ENCODE results near the genes SLC10A6, C4orf36, AFF1 and SPP1.

DNA sequence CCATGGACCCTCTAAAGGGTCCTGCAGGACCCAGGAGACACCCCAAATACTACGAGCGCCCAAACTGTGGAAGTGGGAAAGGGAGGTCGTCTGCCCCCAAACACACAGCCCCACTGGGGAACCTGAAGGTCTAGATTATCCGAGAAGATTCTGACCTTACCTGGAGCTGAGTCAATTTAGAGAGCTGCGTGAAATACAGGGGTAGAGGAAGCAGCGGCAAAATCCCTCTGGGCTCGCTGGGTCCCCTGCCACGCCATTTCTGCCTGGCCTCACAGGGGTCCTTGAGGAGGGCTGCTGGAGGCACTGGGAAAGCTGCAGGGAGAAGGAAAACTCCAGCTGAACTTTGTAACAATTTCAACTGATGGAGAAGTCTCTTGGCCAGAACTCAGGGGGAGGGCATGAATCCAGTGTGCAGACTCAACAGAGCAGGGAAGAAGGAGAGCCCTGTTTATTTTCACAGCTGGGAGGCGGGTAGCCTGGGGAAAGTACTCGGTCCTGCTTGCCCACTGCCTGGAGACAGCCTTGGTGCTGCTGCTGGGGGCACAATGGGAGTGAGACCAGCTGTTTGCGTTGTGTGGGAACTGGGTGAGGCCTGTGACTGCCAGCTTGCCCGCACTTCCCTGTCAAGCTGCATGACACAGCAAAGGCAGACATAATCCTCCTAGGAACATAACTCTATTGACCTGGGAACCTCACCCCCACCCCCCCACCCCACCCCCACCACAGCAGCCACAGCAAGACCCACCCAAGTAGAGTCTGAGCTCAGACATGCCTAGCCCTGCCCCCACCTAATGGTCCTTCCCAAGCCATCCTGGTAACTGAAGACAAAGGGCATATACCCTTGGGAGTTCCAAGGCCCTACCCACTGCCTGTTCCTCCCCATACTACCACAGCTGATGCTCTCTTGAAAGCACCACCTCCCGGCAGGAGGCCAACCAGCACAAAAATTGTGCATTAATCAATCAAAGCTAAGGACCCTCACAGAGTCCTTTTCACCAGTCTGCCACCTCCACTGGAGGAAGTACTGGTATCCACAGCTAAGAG is 93.3 kb upstream of the MAPK10 start:
- PRO-cap, 4 experiments, result peak in 1 of 4 experiments; most common plus-strand start position 420 of the sequence (in 1); most common minus-strand start position 261 of the sequence (in 1)
- RAMPAGE, long total RNA, 4 experiments, result start-site peak on the minus strand in 4 of 4 experiments, centred at positions 281 to 499 of the sequence, 37 to 204 reads per replicate

DNA sequence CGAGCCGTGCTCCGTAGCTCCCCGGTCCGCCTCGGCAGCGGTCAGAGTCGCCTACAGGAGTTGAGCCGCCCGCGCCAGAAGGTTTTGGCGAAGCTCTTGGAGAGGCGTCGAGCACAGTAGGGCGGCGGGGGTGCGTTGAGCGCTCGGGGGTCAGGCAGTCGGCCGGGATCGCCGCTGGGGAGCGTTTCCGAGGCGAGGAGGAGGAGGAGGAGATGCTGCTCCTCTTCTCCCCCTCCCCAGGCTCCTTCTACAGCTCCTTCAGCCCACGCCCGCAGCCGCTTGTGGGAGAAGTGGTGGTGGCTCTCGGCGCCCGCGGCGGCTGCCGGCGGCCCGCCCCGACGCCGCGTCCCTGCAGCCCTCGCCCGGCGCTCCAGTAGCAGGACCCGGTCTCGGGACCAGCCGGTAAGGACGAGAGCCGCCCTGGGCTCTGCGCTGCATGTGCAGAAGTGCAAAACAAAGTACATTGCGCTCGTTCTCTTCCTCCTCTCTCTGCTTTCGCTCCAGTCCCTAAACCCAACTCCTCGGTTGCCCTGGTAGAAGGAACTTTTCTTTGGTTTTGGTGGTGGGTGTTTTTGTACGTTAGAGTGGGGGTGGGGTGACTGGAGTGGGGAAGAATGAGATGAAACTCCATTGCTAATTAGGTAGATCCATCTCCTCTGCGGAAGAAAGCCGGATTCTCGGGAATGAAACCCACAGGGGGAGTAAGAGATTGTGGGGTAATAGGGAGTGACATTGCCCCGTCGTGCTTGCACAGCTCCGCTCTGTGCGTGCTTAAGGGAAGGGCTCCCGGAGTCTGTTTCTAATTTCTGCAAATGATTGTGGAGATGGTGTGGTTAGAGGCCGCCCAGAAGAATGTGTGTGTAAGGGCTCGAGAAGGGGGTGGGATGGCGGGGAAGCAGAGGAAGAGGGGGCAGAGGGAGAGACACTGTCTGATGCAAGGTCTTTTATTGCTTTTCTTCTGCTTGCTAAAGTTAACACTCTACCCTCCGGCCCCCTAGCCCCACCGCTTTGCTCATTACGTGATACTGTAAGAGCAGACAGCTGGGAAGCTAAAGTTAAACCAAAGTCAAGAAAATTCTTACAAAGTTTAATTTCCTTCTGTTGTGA is 626 bp downstream of the PTPN13 start:
- PRO-cap, 4 experiments, result peak in 3 of 4 experiments; most common plus-strand start position 898 of the sequence (in 3); most common minus-strand start position 799 of the sequence (in 3)
- RAMPAGE, long total RNA, 4 experiments, result no peak in any of the 4 experiments

DNA sequence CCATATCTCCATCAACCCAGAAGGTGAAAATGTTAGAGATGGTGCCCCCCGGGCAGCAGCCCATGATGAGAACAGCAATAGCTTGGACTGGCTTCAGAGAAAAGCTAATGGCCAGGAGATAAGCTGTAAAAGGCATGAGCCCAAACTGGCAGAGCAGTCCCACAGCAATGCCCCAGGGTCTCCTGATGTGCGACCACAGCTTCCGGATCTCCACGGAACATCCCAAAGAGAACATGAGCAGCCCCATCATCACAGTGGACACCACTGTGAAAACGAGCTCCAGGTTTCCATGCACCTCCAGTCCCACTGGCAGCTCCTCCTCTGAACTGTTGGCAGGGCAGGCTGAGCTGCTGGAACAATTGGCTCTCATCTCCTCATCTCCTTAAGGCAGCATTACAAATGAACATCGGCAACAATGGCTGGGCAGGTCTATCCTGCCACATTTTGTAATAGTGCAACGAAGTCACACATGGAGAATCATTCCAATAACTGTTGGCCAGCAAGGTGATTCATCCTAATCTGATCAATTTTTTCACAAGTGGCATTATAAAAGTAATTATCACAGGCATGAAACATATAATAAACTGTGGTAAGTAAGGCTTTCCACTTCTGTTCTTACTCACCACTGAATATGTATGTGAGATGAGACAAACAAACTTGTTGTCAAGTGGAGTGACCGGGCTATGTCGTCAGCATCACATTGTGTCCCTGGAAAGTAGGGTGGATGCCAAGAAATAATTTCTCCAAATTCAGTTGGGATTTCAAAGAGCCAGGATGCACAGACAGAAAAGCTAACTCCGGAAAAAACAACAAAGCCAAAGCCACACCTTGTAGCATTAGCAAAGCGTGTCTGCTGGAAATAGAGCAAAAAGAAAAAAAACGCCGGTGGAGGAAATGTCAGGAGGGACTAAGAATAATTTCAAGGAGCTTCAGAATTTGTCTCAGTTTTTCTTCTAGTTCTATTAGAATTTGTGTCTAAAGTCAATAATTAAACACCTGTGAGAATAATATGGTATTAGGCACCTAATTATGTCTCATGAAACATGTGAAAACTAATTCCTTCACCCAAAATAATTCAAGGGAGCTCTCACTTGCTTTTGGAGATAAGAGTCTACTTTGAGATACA is at the start of gene SLC10A6:
Gene SLC10A6, minus strand, starts transcription at position 639 of the 1,126 bp plus-strand sequence.
- PRO-cap, 4 experiments, result peak in 4 of 4 experiments; most common plus-strand start position 752 of the sequence (in 4); most common minus-strand start position 633 of the sequence (in 2)
- RAMPAGE, long total RNA, 4 experiments, result no peak in any of the 4 experiments

DNA sequence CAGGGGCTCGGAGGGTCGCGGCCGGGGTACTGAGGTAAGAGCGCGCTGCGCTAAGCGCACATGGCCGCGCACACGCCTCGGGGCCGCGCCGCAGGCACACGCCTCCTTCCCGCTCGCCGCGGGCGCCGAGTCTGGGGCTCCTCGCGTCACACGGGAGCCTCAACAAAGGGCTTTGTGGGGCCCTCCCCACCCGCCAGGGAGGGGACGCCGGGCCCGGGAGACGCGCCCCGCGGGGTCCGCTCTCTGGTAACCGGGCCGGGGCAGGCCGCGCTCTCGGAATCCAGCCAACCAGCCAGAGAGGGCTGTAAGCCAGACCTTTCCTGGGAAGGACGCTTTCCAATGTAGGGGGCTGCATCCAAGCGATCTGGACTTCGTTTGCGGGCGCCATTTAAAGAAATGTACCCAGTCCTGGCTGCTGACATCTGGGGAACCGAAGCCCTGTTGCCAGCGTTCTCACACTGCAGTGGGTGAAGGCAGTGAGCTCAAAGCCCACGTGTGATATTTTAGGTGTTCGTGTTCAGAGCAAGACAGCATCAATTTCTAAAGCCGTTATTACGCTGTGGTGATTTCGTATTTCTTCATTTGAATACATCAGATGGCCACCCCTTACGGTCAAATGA is at the start of gene C4orf36:
Gene C4orf36, minus strand, starts transcription at position 133 of the 620 bp plus-strand sequence.
- PRO-cap, 4 experiments, result peak in 4 of 4 experiments; most common plus-strand start position 193 of the sequence (in 1); most common minus-strand start position 133 of the sequence (in 4)
- RAMPAGE, long total RNA, 4 experiments, result start-site peak on the minus strand in 1 of 4 experiments, centred at position 63 of the sequence, 9 reads per replicate

DNA sequence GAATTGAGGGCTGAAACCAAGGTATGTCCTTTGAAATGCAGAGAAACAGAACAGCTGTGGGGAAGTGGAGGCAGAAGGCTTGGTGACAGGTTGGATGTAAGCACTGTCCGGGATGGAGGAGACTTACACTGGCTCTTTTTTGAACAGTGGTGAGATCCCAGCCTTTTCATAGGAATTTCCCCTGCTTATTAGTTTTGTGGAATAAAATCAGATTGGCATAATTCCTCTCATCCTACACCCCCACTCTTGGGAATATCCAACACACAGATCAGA is 18.8 kb upstream of the C4orf36 start:
- PRO-cap, 4 experiments, result no peak in any of the 4 experiments
- RAMPAGE, long total RNA, 4 experiments, result no peak in any of the 4 experiments

DNA sequence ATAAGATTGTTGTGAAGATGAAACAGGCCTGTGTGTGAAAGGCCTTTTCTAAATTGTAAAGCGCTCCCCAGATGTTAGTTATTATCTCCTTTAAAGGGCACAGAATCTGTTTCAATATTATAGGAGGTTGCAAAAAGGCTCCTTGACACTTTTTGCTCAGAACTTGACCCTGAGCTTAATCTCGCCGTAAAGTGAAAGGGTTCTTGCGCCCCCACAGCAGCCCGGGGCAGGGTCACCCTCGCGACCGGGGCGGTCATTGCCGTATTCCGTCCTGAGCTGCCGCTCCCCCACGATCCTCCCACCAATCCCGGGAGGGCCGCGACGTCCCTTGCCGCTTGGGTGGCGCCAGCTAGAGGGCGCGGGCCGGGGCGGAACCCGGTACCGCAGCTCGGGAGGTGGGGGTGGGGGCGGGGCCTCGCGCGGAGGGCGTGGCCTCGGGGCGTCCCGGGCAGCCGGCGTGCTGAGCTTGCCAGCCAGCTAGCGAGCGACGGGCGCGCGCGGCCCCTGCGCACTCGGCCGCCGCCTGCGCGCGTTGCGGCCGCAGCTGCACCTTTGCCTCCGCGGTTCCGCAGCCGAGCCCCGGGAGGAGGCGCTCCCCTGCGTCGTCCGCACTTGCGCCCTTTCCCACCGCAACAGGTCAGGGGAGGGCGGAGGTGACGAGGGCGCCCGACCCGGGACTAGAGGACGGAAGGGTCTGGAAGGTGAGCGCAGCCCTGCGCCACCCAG is at the start of gene AFF1:
Gene AFF1, plus strand, starts transcription at position 472 of the 726 bp plus-strand sequence.
- PRO-cap, 4 experiments, result peak in 4 of 4 experiments; most common plus-strand start position 476 of the sequence (in 4); most common minus-strand start position 258 of the sequence (in 3)
- RAMPAGE, long total RNA, 4 experiments, result start-site peak on the plus strand in 2 of 4 experiments, centred at positions 534 to 616 of the sequence, 173 to 258 reads per replicate; start-site peak on the minus strand in 3 of 4 experiments, centred at positions 231 to 281 of the sequence, 10 to 14 reads per replicate

DNA sequence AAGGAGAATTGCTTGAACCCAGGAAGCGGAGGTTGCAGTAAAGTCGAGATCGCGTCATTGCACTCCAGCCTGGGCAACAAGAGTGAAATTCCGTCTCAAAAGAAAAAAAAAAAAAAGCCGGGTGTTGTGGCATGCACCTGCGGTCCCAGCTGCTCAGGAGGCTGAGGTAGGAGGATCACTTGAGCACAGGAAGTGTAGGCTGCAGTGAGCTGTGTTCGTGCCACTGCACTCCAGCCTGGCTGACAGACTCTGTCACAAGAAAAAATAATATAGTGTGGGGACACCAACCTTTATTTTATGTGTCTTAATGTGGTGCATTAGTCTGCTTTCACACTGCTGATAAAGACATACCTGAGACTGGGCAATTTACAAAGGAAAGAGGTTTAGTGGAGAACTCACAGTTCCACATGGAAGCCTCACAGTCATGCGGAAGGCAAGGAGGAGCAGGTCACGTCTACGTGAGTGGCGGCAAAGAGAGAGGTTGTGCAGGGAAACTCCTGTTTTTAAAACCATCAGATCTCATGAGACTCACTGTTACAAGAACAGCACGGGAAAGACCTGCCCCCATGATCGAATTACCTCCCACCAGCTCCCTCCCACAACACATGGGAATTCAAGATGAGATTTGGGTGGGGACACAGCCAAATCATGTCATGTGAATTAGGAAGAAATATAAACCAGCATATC is 130.1 kb downstream of the AFF1 start:
- PRO-cap, 4 experiments, result no peak in any of the 4 experiments
- RAMPAGE, long total RNA, 4 experiments, result no peak in any of the 4 experiments

DNA sequence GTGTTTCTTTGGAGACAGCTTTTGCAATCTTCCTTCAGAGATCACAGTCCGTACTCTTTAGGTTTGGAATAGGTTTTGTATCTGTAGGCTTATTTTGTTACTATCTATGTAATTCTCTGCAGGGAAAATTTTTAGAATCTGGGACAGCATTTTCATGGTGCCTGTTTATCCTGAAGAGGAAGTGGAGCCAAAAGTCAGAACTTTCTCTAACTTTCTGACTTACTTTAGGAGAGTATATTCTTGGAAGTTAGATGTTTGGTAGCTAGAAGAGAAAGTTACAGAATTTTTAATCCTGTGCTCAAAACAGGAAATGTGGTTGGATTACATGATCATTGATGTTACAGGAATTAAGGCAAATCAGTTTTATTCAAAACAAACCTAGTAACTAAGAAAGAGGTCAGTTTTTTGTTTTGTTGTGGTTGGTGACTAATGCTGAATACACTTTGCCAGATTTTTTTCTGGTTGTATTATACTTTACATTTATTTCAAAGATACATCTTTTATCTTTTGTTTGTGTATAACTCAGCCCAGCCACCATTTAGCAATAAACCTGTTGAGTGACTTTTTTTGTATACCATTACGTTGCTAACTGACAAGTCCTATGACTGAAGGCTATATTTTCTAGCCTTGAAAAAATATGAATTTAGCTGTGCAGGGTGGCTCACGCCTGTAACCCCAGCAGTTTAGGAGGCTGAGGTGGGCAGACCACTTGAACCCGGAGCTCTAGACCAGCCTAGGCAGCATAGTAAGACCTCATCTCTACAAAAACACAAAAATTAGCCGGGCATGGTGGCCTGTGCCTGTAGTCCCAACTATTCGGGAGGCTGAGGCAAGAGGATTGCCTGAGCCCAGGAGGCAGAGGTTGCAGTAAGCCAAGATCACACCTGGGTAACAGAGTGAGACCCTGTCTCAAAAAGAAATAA is 116.7 kb downstream of the KLHL8 start:
- PRO-cap, 4 experiments, result no peak in any of the 4 experiments
- RAMPAGE, long total RNA, 4 experiments, result no peak in any of the 4 experiments

DNA sequence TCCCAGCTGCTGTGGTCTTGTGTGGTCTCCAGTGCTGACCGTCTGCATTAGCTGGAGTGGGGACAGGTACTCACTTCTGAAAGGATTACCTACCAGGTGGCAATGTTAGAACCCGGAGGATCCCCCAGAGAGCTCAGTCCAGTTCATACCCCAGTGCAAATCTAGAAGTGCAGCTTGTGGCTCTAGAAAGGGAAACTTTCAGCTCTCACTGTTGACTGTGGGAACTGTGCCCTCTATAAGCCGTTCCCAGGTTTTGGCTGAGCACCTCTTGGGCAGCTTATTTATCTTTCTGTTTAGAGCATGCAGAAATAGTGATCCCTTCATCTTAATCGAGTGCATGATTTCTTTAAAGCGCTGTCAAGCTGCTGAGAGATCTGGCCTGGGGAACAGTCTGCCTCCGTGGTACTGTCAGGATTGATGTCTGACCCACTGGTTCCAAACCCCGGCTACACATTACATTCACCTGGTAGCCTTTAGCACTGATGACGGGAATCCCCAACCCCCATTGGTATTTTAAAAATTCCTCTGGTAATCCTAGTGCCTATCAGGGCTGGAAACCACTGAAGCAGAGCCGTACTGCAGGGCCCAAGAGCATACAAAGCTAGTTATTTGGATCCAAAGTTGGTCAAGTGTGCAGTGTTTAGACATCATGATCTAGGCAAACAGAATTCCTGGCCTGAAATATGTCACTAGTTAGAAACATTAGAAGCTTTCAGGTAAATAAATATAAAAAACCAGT is 103.3 kb downstream of the KLHL8 start:
- PRO-cap, 4 experiments, result no peak in any of the 4 experiments
- RAMPAGE, long total RNA, 4 experiments, result no peak in any of the 4 experiments

GRCh38 chr4:87122182-87122655 is 98.2 kb downstream of the KLHL8 start:
- PRO-cap, 4 experiments, result no peak in any of the 4 experiments
- RAMPAGE, long total RNA, 4 experiments, result no peak in any of the 4 experiments

GRCh38 chr4:87151443-87151677 is 69.1 kb downstream of the KLHL8 start:
- PRO-cap, 4 experiments, result peak in 1 of 4 experiments; most common plus-strand start chr4:87151572 (in 1)
- RAMPAGE, long total RNA, 4 experiments, result no peak in any of the 4 experiments

- PRO-cap, 4 experiments, result no peak in any of the 4 experiments
- RAMPAGE, long total RNA, 4 experiments, result no peak in any of the 4 experiments
These were observed 8.8 kb downstream of the SPARCL1 start for GRCh38 chr4:87520133-87520991.

GRCh38 chr4:87523420-87523743 is 5.8 kb downstream of the SPARCL1 start:
- PRO-cap, 4 experiments, result no peak in any of the 4 experiments
- RAMPAGE, long total RNA, 4 experiments, result no peak in any of the 4 experiments

- PRO-cap, 4 experiments, result peak in 1 of 4 experiments; most common plus-strand start chr4:87525838 (in 1)
- RAMPAGE, long total RNA, 4 experiments, result no peak in any of the 4 experiments
These were observed 3.8 kb downstream of the SPARCL1 start for GRCh38 chr4:87525194-87526000.

DNA sequence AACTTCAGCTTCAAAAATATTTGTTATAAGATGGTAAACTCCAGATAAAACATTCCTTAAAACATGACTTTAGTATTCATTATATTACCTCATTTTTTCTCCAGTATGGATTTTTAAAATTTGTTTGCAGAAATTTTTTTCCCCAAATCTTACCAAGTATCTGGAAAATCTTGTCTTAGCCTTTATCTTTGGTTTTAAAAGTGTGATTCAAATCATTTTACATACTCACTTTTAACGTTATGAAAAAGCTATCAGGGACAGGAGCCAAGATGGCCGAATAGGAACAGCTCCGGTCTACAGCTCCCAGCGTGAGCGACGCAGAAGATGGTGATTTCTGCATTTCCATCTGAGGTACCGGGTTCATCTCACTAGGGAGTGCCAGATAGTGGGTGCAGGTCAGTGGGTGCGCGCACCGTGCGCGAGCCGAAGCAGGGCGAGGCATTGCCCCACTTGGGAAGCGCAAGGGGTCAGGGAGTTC is 60.1 kb downstream of the DMP1 start:
- PRO-cap, 4 experiments, result no peak in any of the 4 experiments
- RAMPAGE, long total RNA, 4 experiments, result no peak in any of the 4 experiments

- PRO-cap, 4 experiments, result no peak in any of the 4 experiments
- RAMPAGE, long total RNA, 4 experiments, result no peak in any of the 4 experiments
These were observed 22.8 kb downstream of the MEPE start for GRCh38 chr4:87855521-87855969.

- PRO-cap, 4 experiments, result no peak in any of the 4 experiments
- RAMPAGE, long total RNA, 4 experiments, result no peak in any of the 4 experiments
These were observed 24.9 kb downstream of the MEPE start for GRCh38 chr4:87857596-87858192.

- PRO-cap, 4 experiments, result no peak in any of the 4 experiments
- RAMPAGE, long total RNA, 4 experiments, result no peak in any of the 4 experiments
These were observed 51.4 kb upstream of the SPP1 start for GRCh38 chr4:87924048-87924531.

- PRO-cap, 4 experiments, result no peak in any of the 4 experiments
- RAMPAGE, long total RNA, 4 experiments, result start-site peak on the plus strand in 3 of 4 experiments, at chr4:87975711-87975727 at its widest, 38 to 176 reads per replicate
These were observed at the start of gene SPP1 for GRCh38 chr4:87975337-87975998. SPP1 (plus strand) TSS chr4:87975714.

DNA sequence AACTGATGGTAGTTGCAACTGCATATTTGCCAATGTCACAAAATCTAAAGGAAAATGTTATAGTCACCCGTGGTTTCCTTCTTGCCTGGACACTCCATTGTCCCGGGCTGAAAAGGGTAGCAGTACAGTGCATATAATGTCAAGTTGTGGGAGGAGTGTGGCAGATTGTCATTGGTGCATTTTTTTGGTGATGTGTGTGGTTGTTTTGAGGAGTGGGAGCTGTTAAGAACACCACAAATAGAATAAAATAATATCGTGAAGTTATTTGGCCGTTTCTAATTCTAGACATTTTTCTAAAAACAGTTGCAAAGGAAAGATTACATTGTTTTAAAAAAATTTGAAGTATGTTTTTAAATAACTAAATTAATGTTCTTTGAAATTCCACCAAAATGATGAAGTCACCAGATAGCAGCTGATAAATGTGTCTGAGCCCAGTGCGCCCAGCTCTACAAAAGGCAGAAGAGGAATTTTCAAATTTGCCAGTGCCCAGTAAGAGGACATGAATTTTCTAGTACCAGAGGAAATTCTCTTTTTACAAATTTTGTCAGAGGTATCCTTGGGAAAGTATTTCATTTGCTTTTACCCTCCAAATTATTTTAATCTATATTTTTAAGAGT is 1.4 kb downstream of the PKD2 start:
- PRO-cap, 4 experiments, result peak in 1 of 4 experiments; most common minus-strand start position 109 of the sequence (in 1)
- RAMPAGE, long total RNA, 4 experiments, result no peak in any of the 4 experiments